Urinary bladder (tissue), 3 donors: Measurements from ENCODE around the genes RPS19BP1, GRAP2 and TNRC6B.

GRCh38 chr22:39514582-39515871 lies 5.3 kb upstream of the ATF4 start:
- PRO-cap = no peak
- RAMPAGE, long total RNA = no peak

GRCh38 chr22:39532064-39533226 lies at the start of gene RPS19BP1:
Gene RPS19BP1 (minus strand): TSS chr22:39532748.
- PRO-cap = bidirectional peak, plus-strand start at chr22:39532986, minus-strand start at chr22:39532744
- RAMPAGE, long total RNA = start-site peak on the minus strand at chr22:39532721-39532749, 255 and 266 reads in 2 replicates

GRCh38 chr22:39661845-39662275 lies 91.3 kb downstream of the CACNA1I start:
- PRO-cap = no peak
- RAMPAGE, long total RNA = no peak

GRCh38 chr22:39662300-39662908 lies 91.9 kb downstream of the CACNA1I start:
- PRO-cap = no peak
- RAMPAGE, long total RNA = no peak

DNA sequence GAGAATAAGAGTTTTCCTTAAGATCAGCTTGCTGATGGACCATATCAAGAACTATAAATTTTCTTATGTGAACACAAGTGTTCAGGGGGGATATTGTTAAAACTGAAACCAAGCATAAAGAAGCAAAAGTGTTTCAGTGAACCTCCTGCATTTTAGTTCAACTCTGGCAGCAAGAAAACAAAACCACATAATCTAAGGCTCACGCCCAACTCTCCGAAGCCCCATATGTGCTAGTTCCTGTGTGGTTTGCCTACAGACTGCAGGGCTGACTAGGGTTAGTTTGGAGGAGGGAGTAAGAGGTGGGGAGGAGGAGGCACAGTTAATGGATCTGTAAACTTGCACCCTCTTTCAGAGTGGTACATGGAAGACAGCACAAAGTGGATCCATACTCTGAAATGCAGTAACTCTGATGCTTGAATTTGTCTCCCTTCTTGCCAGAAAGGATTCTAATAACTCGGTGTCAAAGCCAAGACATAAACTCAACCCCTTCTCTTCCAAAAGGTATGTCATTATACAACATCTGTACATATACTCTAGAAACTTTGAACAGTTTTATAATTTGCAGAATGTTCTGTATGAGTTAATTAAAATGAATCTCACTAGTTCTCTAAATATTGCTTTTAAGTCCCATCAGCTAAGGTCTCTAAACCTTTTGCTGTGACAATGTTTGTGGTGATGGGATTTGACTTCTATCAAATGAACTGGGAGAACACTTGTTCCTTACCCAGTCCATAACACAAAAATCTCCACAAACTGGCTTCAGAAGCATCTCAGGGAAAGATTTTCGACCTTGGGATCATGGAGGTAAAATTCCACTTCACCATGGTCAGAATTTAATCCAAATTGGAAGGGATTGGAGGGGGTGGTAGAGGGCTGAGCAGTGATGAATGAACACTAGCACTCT lies at the start of gene GRAP2:
GRAP2 (plus strand) TSS at position 255 of the 904 bp plus-strand sequence.
- PRO-cap = unidirectional peak, plus-strand start at position 295 of the sequence; unidirectional peak, plus-strand start at position 351 of the sequence
- RAMPAGE, long total RNA = no peak

- PRO-cap = no peak
- RAMPAGE, long total RNA = no peak
Measured at GRCh38 chr22:39959568-39960041, 592 bp upstream of the TMA7B start.

- PRO-cap = no peak
- RAMPAGE, long total RNA = no peak
Measured at GRCh38 chr22:40017574-40017947, 22.8 kb downstream of the FAM83F start.

DNA sequence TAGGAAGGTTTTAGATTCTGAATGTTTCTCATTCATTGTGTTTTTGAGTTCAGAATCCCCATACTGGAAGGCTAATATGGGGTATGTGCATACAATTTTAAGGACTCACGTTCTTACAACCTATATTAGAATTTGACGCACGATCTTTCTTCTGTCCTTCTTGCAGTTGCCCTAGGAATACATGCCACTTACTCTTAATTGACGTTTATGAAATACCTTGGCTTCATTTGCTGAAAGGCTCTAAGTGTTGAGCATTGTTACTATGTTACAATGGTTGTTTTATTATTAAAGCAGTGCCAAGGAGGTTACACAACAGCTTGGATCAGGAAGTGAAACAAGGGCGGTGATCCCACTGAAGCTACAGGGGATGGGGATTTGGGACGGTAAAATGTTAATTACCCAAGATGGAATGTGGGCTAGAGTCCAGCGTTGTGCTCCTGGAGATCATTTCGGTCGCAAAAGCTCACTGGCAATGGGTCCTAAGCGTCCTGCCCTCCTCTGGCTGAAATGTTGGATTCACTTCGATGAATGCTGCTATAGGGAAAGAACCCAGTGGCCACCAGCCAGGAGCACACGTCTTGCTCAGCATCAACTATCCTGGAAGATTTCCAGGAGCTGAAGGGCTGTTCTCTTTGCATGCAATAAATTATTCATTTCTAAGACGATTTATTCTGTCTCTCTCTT lies 48.3 kb downstream of the FAM83F start:
- PRO-cap = unidirectional peak, plus-strand start at position 448 of the sequence
- RAMPAGE, long total RNA = no peak

GRCh38 chr22:40043832-40044246 lies 49.1 kb downstream of the FAM83F start:
- PRO-cap = bidirectional peak, plus-strand start at chr22:40044341, minus-strand start at chr22:40044138
- RAMPAGE, long total RNA = no peak

DNA sequence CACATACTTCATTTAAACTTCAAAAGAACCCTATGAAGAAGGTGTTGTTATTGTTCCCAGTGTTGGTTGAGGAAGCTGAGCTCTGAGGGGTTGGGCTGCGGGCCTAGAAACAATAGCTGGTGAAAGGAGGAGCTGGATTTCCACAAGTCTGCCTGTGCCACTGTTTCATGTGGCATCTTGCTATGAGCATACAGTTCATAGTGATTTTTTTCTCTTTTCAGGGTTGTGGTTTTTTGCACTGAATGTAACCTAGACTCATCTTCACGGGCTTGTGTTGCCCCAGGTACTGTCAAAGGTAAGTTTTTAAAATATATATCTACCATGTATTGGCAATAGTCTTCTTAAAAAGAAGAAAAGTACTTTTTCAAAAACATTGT lies 60.9 kb upstream of the TNRC6B start:
- PRO-cap = no peak
- RAMPAGE, long total RNA = no peak

- PRO-cap = no peak
- RAMPAGE, long total RNA = no peak
Measured at GRCh38 chr22:40128899-40129651, 48.6 kb upstream of the TNRC6B start.

- PRO-cap = no peak
- RAMPAGE, long total RNA = no peak
Measured at GRCh38 chr22:40129652-40130288, 48.0 kb upstream of the TNRC6B start.

DNA sequence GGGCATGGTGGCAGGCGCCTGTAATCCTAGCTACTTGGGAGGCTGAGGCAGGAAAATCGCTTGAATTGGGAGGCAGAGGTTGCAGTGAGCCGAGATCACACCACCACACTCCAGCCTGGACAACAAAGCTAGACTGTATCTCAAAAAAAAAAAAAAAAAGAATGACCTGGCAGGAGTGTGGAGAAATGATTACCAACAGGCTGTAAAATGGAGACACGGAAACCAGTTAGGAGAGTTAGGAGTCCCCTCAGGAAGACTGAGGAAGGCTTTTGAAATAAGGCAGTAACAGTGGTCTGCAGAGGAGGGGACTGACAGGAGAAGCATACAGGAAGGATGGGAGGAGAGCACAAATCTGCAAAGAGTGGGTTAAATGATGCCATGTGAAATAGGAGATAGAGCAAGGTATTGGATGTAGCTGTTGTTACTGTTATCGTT lies 39.9 kb upstream of the TNRC6B start:
- PRO-cap = no peak
- RAMPAGE, long total RNA = no peak

GRCh38 chr22:40177504-40178164 lies at the start of gene TNRC6B:
Gene TNRC6B (plus strand): TSS chr22:40177925.
- PRO-cap = bidirectional peak, plus-strand start at chr22:40177925, minus-strand start at chr22:40177795
- RAMPAGE, long total RNA = no peak

GRCh38 chr22:40210819-40211289 lies 33.1 kb downstream of the TNRC6B start:
- PRO-cap = no peak
- RAMPAGE, long total RNA = no peak

DNA sequence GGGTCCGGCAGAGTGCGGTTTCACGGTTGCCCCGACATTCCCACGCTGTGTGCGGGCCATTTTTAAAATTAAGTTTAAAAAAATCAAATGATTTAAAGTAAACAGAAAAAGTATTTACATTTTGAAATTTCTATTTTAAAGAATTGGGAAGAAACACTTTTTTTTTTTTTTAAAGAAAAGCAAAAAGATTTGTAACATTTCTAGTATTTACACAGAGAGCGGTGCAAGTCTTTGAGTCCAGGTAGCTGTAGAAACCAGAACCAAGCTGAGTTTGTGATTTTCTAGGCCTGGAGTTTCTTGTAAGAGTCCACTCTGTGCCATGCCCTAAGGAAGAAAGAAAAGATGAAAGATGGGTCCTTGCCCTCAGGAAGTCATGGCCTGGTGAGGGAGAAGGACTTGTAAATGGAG lies 82.3 kb downstream of the TNRC6B start:
- PRO-cap = no peak
- RAMPAGE, long total RNA = no peak

- PRO-cap = unidirectional peak, minus-strand start at chr22:40276582; bidirectional peak, plus-strand start at chr22:40276722, minus-strand start at chr22:40276582
- RAMPAGE, long total RNA = no peak
Measured at GRCh38 chr22:40276358-40276930, 69.9 kb upstream of the ADSL start.

GRCh38 chr22:40289215-40289652 lies 57.1 kb upstream of the ADSL start:
- PRO-cap = no peak
- RAMPAGE, long total RNA = no peak

DNA sequence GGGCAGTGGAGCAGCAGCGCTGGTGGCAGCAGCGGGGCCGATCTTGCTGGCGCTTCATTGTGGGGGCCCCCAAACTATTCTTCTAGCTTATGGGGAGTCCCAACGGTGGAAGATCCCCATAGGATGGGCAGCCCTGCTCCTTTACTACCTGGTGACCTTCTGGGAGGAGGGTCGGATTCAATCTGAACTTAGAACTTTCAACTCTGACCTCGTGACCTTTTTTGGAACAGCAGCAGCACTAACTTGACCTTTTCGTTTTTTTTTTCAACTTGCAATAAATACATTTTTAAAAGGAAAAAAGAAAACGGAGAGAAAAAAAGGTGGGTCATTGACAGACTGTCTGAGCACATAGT lies 23.3 kb upstream of the ADSL start:
- PRO-cap = no peak
- RAMPAGE, long total RNA = no peak

- PRO-cap = no peak
- RAMPAGE, long total RNA = no peak
Measured at GRCh38 chr22:40325183-40325735, 21.0 kb upstream of the ADSL start.